Bile duct (tissue), 1 donor: ENCODE results near the genes GLOD4 and TIMM22.

GRCh38 chr17:144706-145528 is 7.5 kb downstream of the SCGB1C2 start:
- PRO-cap, result no peak

DNA sequence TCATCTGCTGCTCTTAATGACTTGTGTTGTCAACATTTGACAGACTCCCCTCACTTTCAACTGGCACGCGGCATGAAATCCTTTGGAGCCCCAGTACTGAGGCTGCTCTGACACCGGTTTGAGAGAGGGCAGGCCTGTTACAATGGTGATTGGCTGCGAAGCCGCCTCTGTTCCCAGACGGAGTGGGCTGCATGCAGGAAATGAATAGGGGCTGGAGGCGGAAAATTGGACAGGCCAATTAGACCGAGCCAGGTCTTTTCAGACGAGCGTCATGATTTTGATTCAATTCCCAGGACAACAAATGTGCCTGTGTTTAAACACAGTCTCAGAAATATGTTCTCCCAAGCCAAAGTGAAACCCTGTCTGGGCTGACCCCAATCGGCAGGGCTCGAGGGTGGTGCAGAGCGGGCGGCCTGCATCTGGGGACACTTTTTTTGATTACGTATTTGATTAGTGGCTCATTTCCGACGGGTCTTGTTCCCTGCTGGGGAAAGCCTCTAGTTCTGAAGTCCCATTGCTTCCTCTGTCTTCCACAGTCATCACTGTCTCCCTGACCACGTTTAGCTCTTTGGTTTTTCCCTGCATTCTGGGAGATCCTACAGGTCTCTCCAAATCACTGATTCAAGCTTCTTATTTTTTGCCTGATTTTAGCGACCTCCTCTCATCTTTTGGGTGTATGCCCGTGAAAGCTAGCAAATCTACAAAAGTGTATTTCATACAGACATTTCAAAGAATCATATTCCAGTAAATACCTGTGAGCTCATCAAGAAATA is 85.2 kb downstream of the RPH3AL start:
- PRO-cap, result no peak

- PRO-cap, result no peak
Observed at GRCh38 chr17:339536-340036, 13.0 kb downstream of the RPH3AL start.

- PRO-cap, result no peak
Observed at GRCh38 chr17:342995-343609, 9.5 kb downstream of the RPH3AL start.

- PRO-cap, result no peak
Observed at GRCh38 chr17:349751-350157, 2.9 kb downstream of the RPH3AL start.

GRCh38 chr17:416520-417136 is 6.5 kb downstream of the C17orf97 start:
- PRO-cap, result no peak

DNA sequence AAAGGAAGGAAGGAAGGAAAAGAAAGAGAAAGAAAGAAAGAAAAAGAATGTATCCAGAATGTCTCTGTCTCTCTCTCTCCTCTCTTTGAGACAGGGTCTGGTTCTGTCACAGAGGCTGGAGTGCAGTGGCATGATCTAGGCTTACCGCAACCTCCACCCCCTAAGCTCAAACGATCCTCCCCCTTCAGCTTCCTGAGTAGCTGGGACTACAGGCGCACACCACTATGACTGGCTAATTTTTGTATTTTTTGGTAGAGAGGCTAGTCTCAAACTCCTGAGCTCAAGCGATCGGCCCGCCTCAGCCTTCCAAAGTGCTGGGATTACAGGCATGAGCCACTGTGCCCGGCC is 8.2 kb downstream of the C17orf97 start:
- PRO-cap, result no peak

GRCh38 chr17:511818-512370 is 101.8 kb downstream of the C17orf97 start:
- PRO-cap, result bidirectional peak, plus-strand start at chr17:512215, minus-strand start at chr17:512005

- PRO-cap, result no peak
Observed at GRCh38 chr17:560654-560947, 150.5 kb downstream of the C17orf97 start.

- PRO-cap, result unidirectional peak, minus-strand start at chr17:602657
Observed at GRCh38 chr17:602376-603117, 112.1 kb downstream of the VPS53 start.

- PRO-cap, result no peak
Observed at GRCh38 chr17:751110-751951, 733 bp downstream of the GEMIN4 start.

GRCh38 chr17:781860-782528 is at the start of gene GLOD4:
Gene GLOD4 (minus strand): TSS chr17:782280.
- PRO-cap, result bidirectional peak, plus-strand start at chr17:782353, minus-strand start at chr17:782280

DNA sequence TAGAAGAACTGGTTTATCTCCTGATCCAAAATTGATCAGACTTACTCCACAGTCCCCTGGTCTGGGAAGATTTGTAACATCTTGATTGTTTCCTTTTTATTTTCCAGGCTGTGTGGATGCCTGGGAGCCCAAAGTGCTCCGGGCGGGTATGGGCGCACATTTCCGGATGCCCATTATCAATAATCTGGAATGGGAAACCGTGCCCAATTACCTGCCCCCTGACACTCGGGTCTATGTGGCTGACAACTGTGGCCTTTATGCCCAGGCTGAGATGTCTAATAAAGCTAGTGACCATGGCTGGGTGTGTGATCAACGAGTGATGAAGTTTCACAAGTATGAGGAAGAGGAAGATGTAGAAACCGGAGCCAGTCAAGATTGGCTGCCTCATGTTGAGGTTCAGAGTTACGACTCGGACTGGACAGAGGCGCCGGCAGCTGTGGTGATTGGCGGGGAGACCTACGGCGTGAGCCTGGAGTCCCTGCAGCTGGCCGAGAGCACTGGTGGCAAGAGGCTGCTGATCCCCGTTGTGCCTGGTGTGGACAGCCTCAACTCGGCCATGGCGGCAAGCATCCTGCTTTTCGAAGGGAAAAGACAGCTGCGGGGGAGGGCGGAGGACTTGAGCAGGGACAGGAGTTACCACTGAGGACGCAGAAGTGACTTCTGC is 9.4 kb downstream of the MRM3 start:
- PRO-cap, result no peak

DNA sequence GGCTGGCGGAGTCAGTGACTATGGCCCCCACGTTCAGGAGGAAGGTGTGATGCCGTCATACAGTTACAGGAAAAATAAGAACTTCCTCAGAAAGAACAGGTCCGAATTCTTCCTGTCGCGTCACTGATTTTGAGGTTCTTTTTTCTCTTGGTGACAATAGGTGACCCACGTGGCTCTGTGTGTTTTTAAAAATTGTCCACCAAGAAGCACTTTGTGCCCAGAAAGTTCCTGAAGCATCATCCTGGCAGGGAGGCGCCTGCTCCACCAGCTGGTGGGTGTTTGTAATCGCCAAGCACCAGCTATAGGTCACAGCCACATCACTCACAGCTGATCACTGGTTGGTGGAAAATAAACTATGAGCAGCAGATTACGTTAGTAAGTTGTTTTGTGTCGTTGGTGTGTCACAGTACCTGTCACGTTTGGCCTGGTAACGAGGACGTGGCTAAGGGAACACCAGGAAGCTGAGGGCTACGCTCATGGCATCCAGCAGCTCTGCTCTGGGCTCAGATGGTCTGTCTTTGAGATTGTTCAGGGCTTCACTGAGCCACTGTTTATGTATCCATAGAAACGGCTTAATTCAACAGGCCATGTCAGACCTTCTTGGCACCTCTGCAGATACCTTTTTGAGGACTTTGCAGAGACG is 10.1 kb downstream of the MRM3 start:
- PRO-cap, result no peak

DNA sequence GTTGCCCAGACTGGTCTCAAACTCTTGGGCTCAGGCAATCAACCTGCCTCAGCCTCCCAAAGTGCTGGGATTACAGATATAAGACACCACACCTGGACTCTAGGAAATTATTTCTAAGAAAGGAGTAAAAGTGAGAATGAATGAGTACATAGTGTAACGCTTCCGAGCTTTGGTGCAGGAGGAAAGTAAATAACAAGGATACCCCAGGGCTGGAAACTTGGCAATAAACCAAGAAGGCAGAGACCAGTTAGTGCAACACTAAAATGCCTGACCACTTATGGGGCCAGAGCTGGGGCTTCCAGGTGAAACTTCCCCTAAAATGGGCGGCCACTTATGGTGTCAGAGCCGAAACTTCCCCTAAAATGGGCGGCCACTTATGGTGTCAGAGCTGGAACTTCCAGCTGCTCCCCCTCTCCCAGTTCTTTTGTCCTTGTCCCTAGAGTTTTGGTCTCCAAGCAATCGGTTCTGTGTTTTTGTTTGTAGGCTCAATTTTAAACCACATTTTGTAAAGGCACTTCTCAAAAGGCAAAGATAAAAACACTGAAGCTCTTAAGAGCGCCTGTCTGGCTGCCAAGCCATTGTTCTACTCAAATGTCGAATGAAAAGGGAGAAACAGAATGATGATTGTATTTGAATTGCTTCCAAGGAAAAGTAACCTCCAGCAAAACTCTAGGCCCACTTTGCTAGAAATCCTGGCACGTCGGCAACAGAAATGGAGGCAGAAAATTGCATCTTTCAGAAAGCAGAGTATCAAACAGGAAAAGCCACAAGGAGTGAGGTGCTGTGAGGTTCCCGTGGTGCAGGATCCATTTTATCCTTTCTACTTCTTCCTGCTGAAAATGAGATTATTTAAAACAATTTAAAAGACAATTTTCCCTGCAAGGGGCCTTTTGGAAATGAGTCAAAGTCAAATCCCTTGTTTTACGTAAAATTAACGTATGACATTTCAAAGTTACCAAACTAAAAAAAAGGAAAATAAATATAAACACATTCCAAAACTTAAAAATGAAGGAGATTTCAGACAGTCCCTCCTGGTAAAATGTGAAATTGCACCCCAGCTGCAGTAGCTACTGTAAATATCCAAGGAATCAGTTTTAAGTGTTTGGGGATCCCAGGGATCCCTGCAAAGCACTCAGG is 63.7 kb downstream of the NXN start:
- PRO-cap, result no peak

DNA sequence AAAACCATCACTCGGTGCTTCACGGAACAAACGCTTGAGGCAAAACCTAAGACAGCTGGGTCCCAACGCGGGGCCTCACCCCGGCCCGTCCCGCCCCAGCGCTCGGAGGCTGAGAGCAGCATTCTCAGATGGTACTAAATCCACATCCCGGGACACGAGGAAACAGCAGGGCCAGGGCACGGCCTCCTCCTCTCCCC is 31.1 kb downstream of the NXN start:
- PRO-cap, result no peak

DNA sequence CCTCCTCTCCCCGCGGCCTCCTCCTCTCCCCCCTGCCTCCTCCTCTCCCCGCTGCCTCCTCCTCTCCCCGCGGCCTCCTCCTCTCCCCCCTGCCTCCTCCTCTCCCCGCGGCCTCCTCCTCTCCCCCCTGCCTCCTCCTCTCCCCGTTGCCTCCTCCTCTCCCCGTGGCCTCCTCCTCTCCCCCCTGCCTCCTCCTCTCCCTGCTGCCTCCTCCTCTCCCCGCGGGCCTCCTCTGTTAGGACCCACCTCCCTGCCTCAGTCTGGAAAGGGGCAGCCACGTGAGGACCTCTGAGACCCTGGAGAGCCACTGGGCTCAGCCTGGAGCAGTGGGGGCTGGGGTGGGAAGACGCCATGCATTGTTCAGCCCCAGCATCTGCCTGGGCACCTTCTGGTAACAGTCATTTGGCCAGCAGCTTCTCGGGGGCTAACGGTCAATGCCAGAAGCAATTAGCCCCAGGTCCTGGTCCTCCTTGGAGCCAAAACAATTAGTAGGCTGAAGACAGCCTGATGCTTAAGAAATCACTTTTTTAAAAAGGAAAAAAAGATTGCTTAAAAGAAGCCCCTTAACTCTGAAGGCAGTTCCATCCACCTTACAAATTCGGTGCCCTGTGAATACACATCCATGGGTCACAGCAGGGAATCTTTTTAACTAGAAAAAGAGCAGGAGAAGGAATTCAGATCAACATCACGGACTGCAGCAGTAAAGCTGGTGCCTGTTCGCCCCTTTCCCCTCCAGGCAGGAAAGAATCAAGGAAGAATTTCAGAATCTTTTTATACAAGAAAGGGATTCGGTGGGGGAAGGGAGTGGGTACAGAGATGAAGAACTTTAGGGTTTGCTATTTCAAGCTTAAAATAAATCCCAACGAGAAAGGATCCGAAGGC is 29.8 kb downstream of the NXN start:
- PRO-cap, result no peak

- PRO-cap, result bidirectional peak, plus-strand start at chr17:997119, minus-strand start at chr17:996755
Observed at GRCh38 chr17:996412-997287, at the start of gene TIMM22. Gene TIMM22 (plus strand): TSS chr17:997129.

GRCh38 chr17:1001623-1002289 is 4.8 kb downstream of the TIMM22 start:
- PRO-cap, result no peak

DNA sequence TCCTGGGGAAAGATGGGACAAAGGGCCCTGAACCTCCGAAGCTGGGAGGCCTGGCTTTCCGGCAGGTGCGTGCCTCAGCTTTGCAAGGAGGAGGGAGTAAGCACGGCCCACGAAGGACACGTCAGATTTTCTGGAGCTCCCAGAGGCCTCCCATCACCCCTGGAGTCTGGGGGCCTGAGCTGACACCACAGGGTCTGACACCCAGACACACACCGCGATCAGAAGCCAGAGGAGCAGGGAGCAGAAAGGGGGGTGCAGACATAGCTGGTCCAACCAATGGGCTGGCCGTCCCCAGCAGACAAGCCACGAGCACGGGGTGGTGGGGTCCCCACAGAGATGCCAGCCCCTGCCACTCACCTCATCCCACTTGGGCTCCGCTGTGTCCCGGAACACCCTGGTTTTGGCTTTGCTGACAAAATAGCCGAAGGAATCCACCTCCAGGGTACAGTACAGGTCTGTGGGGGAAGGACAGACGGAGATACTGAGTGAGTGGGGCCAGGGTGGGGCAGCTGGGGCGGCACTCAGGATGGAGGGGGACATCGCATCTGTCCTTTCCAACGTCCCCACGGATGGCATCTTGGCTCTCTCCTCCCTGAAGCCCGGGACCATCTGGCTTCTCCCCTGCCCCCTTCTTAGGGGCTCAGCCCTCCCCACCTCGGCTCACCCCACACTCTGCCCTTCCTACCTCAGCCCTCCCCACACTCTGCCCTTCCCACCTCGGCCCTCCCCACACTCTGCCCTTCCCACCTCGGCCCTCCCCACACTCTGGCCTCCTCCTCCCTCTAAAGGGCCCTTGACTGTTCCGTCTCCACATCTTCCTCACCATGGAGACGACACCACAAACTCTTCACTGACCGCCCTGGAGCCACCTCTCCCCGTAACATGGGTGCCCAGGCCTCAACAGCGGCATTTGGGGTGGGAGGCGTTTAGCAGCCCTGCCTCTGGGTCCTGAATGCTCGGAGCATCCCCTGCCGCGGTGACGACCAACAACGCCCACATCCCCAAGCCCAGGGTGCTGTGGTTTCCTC is 53.6 kb downstream of the TIMM22 start:
- PRO-cap, result no peak